Cytotoxic T cell (primary cell): ENCODE measurements around a stretch of chr10.

DNA sequence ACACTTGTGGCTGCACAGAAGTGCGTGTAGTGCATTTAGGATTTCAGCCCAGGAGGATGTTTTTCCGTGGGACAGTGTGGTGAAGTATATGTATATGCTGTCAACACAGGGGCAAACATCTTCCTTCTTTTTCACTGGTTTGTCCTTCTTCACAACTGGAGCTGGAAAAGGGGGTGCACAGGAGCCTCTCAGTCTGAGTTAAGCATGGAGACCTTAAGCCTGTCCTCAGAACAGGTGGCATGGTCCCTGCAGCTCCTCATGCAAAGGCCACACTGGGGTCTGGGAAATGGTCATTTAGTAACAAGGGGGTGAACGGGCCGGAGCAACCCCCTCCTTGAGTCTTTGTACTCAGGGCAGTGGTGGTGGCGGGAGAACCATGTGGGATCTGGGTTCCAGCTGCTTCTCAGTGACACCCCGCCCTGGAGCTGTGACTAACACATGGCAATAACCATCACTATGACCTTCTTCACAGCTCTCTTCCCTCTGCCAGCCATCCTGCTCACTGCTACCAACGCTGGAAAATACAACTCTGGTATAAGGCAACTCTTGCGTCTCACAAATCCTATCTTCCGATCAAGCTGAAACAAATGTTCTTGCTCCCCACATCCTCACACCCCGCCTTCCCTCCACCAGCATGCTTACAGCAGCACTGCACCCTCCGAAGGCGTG lies 203.4 kb upstream of the FRMD4A start:
- PRO-cap, 2 experiments, result no peak in any of the 2 experiments

DNA sequence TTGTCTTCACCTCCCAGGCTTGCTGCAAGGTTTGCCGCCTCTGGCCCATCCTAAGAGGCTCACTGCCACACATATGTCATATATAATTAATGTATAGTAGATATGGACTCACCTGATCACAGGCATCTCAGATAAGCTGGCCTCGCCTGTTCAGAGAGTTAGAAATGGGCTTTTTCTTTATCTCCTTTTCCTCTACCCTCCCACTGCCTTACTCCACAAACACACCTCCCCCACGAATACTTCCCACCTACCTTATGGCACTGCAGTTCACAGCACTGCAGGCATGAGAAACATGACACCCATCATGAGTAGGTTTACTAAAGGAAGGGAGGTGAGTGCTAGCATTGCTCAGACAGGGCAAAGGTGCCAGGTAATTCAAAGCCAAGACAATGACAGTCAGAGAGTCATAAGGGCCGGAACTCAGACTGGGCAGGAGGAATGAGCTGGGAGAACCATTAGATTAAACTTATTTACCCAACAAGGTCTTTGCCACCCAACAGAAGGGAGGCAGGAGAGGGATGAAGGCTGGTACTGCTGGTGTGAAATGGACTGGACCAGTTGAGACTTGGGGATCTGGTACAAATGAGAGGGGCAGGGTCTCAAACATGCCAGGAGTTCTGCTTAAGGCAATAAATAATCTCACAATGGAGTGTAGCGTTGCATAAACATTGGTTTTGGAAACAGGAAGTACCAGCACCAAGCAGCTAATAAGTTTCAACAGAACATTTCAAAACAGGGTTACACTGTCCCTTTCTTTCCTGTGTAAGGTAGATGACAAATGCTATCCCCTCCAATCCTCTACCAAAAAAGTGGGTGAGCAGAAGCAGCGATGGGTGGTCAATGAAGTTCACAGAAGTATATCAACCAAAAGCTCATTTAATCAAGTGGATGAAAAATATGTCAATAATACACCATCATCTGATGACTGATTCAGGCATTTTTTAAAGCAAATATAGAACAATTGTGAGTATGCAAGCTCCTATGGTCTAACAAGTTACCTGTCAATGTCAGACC lies 220.4 kb downstream of the FAM107B start:
- PRO-cap, 2 experiments, result peak in 1 of 2 experiments; most common plus-strand start position 804 of the sequence (in 1); most common minus-strand start position 803 of the sequence (in 1)

DNA sequence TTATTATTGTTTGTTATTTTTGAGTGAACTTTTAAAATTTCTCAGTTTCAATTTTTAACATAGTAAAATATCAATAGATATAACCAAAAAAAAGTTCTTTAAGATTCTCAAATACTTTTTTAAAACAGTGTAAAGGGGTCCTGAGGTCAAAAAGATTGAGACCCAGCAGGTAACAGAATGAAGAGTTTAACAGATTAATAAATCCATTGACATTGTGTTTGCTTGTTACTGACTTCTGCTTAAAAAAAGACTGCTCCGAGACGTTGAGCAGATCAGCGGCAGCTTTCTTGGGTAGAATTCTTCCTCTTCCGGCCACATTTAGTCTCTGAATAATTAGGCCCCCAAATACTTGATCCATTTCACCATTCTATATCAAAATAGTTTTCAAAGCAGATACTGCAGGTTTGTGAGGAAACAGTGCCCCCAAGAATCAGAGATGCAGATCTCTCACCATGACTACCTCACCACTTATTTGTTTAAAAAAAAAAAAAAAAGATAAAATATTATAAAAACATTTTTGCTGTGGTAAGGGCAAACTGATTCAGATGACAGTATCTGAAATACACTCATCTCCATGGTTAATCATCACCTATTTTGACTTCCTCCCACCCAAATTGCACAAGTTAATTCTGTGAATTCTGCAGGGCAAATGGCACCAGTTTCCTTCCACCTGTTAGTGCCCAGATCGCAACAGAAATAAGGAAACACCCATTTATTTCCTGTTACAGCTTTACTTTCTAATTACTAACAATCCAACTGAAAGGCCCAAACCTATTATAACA lies 210.5 kb downstream of the FAM107B start:
- PRO-cap, 2 experiments, result peak in 2 of 2 experiments; most common plus-strand start position 626 of the sequence (in 2); most common minus-strand start position 369 of the sequence (in 1)

DNA sequence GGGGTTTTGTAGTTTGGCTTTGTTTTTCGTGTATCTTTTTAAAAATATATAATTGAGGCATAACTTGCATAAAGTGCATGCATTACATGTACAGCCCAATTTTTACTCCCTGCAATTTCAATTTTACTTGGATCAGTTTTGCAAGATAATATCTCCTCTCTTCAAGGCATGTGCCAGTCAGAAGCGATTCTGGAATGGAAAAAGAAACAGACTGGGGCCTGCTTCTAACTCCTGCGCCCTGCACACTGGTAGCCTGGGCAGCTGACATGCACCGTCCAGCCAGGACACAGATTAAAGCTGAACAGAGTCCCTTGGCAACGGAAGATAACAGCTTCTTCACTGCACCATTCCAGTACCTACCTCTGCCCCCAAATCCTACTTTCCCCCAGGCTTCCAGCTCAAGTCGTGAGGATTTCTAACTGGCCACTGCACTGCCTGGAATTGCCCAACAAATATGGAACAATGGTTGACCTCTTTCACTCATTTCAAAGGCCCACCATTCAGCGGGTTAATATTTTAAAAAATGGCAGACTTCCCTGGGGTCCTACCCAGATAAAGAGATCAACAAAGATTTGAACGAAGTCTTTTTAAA lies 182.1 kb downstream of the FAM107B start:
- PRO-cap, 2 experiments, result no peak in any of the 2 experiments

GRCh38 chr10:14595558-14596623 lies 178.8 kb downstream of the FAM107B start:
- PRO-cap, 2 experiments, result no peak in any of the 2 experiments

DNA sequence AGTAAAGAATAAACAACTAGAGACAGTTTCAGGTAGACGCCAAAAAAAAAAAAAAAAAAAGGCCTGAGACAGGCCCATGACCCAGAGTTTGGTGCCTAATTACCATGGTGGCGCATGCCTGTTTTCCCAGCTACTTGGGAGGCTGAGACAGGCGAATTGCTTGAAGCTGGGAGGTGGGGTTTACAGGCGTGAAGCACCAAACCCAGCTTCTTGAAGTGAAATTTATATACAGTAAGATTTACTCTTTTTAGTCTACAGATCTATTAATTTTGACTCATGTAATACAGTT lies 157.0 kb downstream of the FAM107B start:
- PRO-cap, 2 experiments, result no peak in any of the 2 experiments

DNA sequence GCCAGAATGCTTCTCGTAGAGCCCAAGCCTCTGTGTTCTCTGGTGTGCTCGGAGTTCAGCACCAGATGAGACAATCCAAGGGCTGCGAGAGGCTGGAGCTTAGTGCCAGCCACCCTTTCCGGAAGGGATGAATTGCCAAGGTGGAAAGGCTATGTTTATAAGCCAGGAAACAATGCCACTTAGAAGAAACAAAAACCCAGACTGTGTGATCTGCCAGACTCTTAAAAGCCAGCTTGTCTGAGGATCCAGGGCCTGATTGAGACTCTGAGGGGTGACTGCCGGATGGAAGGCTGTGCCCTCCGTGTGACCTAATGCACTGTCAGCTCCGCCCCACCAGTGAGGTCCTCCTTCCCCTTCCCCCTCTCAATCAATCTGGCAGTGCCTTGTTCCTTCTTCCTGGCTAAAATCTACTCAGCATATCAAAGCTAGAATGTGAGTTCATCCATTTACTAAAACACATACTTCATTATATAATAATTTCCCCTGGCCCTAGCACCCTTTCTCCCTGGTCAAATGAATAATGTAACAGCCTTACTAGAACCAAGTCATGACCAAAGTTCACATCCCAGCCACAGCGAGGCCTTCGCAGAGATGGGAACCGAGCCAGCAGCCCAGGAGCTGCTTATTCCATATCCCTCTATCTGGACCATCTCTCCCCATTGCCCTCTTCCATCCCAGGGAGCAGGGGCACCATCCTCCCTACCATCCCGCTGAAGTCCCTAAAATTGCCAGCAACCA lies 25.5 kb downstream of the FAM107B start:
- PRO-cap, 2 experiments, result no peak in any of the 2 experiments

DNA sequence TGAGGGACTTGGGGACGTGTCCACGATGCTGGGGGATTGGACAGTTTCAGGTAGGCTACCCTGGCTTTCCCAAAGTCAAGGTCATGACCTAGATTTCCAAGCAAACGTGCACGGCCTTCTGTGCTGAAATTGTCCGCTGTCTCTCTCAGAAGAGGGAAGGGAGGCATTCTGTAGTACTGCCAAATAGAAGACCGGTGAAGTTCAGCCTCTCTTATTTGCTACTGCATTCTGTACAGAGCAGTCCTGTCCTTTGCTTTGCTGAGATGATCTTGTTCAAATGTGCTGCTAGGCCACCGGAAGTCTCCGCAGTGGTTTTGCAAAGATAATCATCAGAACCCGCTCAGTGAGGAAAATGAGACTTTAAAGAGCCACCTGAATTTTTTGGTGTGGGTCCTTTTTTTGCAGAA lies 1.1 kb upstream of the NMT2 start:
- PRO-cap, 2 experiments, result peak in 1 of 2 experiments; most common plus-strand start position 240 of the sequence (in 1); most common minus-strand start position 143 of the sequence (in 1)

DNA sequence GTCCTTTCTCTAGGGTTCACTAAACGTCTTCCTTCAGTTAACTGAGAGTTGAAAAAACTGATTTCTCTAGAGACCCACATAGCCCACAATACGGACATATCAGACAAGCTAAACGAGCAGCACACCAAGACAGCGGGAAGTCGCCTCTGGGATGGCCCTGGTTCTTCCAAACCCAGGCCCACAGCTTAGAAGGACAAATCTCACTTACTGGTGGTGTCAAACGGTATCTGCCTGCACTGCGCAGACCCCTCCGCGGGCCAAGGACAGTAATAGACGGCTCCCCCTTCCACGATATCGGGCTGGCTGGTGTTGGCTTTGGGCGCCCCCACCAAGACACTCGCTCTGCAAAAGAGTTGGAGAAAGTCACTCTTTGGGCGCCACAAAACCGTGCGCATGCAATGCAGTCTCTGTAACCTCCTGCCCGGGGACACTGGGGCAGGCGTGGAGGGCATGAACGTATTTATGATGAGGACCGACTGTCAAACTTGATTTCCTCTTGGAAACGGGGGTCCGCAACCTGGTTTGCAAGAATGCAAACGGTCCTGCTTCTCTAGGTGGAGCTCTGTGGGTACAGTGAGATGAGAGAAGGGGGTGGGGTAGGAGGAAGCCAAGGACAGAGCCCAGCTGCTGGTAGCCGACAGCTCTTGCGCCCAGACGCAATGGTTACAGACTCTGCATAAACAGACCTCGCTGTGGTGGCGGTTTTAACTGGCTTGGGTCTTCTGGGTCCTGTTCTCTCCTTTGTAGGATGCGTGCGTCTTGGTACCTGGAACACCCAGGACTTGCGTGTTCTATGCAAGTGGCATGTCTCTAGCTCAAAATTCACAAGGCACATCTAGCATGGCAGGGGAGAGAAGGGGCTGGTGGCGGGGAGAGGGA lies 925 bp downstream of the ITGA8 start:
- PRO-cap, 2 experiments, result no peak in any of the 2 experiments

DNA sequence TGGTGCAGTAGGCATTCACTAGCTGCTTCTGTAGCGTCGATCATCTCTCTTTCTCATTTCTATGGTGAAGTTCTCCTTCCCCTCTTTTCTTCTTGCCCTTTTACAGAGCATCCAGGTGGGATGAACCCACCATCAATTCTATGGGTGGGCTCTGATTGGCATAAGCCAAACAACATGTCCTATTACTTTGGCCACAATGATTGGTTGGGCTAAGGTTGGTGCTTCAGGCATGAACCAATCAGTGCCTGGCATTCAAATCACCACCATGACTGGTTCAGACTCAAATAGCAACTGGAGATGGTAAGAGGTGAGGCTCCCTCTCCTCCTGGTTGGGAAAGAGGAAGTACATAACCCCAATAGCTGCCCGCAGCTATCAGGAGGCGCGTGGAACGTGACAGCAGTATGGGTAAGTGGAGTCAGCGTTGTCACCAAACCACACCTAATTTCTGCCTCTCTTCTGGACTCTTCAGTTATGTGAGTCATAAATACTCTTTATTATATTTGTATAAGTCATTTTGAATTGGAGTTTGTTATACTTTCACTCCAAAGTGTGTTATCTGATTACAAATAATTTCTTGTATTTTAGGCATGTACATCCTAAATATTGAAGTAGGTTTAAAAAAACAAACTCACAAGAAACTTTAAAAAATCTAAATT lies 17.9 kb upstream of the ITGA8 start:
- PRO-cap, 2 experiments, result no peak in any of the 2 experiments

- PRO-cap, 2 experiments, result no peak in any of the 2 experiments
Observed at GRCh38 chr10:16441391-16441838, 4.6 kb downstream of the PTER start.

GRCh38 chr10:16592541-16593353 lies 71.1 kb upstream of the C1QL3 start:
- PRO-cap, 2 experiments, result no peak in any of the 2 experiments

- PRO-cap, 2 experiments, result no peak in any of the 2 experiments
Observed at GRCh38 chr10:16628751-16629580, 107.3 kb upstream of the C1QL3 start.

GRCh38 chr10:16967355-16968162 lies 150.3 kb upstream of the RSU1 start:
- PRO-cap, 2 experiments, result no peak in any of the 2 experiments

GRCh38 chr10:16987810-16988456 lies 141.7 kb downstream of the CUBN start:
- PRO-cap, 2 experiments, result no peak in any of the 2 experiments

GRCh38 chr10:17029198-17030282 lies 100.1 kb downstream of the CUBN start:
- PRO-cap, 2 experiments, result peak in 2 of 2 experiments; most common plus-strand start chr10:17029756 (in 2); most common minus-strand start chr10:17029621 (in 2)

DNA sequence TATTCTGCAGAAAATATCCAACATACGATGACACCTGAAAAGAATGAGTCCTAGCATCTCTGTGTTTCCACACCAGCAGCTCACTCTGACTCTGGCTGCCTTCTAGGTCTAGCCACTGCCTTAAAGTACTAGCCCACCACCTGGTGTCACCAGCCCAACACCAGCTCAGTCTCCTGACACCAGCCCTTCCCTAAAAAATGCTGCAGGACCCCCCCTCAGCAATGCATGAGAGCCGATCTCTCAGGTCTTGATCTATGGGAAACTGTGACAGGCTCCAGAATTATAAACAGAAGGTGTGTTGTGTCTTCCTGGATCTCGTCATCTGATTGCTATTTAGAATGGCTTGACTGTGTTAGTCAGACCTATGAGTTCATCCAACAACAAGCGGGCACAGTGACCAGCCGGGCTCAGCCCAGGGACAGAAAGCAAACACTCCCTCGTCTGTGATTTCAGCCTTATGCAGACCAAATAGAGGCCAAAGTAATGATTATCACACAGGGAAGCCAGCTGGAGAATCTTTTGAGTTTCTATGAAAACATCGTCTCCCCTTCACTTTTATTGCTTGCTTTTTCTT lies 66.6 kb downstream of the CUBN start:
- PRO-cap, 2 experiments, result no peak in any of the 2 experiments

DNA sequence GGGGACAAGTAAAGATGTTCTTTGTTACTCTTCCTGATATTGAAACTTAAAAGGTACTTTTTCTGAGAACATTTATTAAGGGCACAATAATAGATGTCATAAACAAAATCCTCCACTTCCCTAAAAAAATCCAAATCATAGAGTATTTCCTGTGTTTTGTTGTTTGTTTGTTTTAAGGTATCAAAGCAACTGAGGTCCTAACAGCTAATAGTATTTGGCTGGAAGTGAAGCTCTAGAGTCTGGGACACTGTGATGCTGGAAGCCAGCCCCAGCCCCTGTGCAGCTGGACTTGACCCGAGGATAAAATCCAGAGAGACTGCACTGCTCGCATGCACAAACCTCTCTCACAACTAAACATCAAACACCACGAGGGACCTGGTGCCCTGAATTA lies 44.7 kb downstream of the CUBN start:
- PRO-cap, 2 experiments, result no peak in any of the 2 experiments

GRCh38 chr10:17151728-17152070 lies 22.1 kb upstream of the CUBN start:
- PRO-cap, 2 experiments, result no peak in any of the 2 experiments

GRCh38 chr10:17449886-17450381 lies 4.5 kb downstream of the ST8SIA6 start:
- PRO-cap, 2 experiments, result no peak in any of the 2 experiments